Gastroesophageal sphincter (tissue), 4 donors: ENCODE measurements around a stretch of chr13.

DNA sequence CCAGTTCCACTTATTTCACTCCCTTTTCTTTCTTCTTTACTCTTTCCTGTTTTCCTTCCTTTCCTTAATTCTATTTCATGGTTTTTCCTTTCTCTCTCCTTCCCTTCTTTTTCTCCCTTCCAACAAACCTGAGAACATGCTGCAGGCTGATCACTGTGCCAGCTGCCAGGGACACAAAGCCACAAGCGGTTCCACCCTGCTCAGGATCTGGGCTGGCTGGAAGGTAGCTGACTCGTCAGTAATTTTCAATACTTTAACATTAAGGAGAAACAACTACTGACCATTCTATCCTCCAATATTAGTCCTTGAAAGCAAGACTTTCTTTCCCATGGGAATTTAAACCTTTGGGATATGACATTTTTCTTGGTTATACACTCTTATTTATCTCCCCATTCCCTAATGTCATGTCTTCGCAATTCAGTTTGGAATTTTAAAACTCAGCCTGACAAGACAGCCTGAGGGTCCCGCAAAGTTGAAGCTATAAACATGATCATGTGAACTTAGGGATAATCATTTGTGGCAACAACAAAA lies 143.6 kb downstream of the LHFPL6 start:
- PRO-cap, result no peak
- RAMPAGE, long total RNA, 4 experiments, result start-site peak on the minus strand in 1 of 4 experiments, centred at positions 259 to 451 of the sequence, 7 to 8 reads per replicate

DNA sequence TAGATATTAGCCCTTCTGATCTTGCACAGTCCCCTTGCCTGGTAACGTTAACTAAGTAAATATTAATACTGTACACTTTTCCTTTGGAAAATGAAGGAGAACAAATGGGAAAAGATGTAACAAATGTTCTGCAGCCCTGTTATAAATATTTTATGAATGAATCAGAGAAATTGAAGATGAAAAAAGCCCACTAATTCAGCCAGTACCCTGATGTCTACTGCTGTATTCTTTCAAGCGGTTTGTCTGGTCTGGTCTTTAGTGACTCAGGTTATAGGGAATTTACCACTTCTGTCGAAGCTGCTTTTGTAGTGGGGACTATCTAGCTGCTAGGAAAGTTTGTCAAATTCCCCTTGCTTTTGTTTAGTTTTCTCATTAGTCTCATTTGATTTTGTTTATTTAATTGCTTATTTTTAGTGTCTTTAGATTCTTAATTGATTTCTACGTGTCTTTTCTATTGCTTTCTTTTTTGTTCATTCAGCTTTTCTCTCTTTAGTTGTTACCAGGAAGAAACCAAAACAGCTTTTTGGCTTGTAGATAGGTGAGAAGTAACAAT lies 121.1 kb downstream of the COG6 start:
- PRO-cap, result no peak
- RAMPAGE, long total RNA, 4 experiments, result no peak in any of the 4 experiments

GRCh38 chr13:39894464-39895138 lies 239.1 kb downstream of the COG6 start:
- PRO-cap, result no peak
- RAMPAGE, long total RNA, 4 experiments, result no peak in any of the 4 experiments

DNA sequence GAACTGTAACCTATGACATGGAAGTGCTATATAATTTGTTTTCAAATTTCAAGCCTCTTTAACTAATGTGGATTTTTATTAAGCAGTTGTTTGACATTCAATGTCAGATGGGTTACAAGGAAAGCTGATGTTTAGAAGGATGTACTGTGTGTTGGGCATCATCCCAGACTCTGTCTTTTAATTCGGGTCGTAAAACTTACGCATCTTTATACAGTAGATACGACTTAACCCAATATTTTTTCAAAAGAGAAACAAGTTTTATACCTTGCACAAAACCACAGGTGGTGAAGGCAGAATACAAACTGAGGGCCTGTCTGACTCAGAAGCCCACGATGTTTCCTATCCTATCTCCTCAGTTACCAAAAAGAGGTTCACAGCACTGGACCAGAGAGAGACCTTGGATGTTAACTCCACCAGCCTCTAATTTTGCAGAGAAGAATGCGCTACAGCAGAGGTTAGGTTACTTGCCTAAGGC lies 477.1 kb downstream of the FOXO1 start:
- PRO-cap, result no peak
- RAMPAGE, long total RNA, 4 experiments, result no peak in any of the 4 experiments

GRCh38 chr13:40228442-40228972 lies 437.9 kb downstream of the FOXO1 start:
- PRO-cap, result no peak
- RAMPAGE, long total RNA, 4 experiments, result no peak in any of the 4 experiments

DNA sequence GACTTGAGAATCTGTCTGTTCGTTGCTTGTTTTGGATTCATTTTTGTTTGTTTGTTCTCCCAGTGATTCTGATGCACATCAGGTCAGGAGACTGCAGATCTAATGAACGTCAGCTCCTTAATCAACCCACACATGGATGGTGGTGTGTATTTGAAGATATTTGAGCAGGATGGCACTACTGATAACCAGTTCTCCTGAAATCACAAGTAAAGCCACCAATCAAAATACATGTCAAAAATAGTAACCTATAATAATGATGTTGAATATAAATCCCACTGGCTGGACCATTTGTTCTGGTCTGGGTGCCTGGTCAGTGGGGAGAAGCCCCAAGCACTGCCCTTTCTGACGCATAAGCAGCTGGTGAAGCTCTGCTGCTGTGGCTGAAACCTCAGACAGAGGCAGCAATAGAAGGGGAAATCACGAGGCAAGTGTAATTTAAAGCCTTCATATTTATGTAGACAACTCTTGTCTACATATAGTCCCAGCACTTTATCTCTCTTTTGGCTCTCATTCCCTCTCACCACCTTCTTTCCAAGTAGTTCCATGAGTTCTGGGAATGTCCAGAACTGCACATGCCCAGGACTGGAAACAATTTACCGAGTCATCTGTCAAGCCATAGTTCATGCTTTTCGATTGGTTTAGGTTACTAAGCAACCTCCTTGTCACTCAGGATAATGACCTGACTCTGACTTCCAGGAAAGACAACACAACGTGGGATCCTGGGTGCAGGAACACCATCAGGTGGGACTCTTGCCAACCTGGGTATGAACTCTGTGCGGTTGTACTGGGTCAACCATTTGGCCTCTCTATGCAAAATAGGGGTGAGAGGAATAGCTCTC lies 322.2 kb downstream of the FOXO1 start:
- PRO-cap, result no peak
- RAMPAGE, long total RNA, 4 experiments, result no peak in any of the 4 experiments

DNA sequence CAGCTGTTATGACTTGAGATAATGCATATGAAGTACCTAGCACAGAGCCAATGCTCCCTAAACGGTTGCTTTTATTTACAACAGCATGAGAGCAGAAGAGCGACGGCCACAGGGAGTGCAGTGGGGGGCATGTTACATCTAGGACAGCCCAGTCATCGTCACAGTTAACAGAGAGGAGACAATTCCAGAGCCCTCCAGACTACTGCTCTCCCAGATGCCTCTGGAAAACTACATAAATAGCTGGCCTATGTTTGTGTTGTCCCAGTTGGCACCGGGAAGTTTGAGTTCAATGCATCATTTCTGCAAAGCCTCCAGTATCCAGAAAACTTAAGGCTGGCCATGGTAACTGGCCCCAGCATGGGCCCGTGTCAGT lies 321.6 kb downstream of the FOXO1 start:
- PRO-cap, result no peak
- RAMPAGE, long total RNA, 4 experiments, result no peak in any of the 4 experiments

- PRO-cap, result no peak
- RAMPAGE, long total RNA, 4 experiments, result no peak in any of the 4 experiments
Observed at GRCh38 chr13:40476436-40477166, 189.8 kb downstream of the FOXO1 start.

GRCh38 chr13:40664966-40665441 lies 1.4 kb downstream of the FOXO1 start:
- PRO-cap, result bidirectional peak, plus-strand start at chr13:40665369, minus-strand start at chr13:40665385
- RAMPAGE, long total RNA, 4 experiments, result no peak in any of the 4 experiments

DNA sequence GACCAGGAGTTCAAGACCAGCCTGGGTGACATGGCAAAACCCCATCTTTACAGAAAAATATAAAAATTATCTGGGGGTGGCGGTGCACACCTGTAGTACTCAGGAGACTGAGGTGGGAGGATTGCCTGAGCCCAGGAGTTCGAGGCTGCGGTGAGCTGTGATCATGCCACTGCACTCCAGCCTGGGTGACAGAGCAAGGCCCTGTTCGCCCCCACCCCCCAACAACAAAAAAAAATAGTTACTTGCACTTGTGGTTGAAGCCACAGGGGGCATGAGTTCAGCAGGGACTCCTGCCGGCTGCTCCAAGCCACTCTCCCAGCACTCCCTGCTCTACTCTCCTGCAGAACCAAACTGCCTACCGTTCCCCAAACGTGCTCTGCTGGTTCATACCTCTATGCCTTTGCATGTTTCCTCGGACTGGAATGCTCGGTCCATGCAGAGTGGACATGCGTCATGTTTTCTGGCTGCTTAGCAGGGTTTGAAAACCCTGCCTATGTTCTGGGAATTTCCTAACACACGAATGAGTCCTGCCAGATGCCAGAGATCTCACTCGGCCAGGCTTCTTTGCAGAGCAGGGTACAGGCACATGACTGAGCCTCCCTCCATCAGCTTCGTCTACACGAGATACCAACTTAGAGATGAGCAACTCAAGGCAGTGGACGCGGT lies 8.6 kb upstream of the SLC25A15 start:
- PRO-cap, result no peak
- RAMPAGE, long total RNA, 4 experiments, result no peak in any of the 4 experiments

DNA sequence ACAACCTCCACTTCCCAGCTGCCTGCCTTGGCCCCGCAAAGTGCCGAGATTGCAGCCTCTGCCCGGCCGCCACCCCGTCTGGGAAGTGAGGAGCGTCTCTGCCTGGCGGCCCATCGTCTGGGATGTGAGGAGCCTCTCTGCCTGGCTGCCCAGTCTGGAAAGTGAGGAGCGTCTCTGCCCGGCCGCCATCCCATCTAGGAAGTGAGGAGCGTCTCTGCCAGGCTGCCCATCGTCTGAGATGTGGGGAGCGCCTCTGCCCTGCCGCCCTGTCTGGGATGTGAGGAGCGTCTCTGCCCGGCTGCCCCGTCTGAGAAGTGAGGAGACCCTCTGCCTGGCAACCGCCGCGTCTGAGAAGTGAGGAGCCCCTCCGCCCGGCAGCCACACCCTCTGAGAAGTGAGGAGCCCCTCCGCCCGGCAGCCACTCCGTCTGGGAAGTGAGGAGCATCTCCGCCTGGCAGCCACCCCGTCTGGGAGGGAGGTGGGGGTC lies 64.3 kb downstream of the ELF1 start:
- PRO-cap, result no peak
- RAMPAGE, long total RNA, 4 experiments, result no peak in any of the 4 experiments

DNA sequence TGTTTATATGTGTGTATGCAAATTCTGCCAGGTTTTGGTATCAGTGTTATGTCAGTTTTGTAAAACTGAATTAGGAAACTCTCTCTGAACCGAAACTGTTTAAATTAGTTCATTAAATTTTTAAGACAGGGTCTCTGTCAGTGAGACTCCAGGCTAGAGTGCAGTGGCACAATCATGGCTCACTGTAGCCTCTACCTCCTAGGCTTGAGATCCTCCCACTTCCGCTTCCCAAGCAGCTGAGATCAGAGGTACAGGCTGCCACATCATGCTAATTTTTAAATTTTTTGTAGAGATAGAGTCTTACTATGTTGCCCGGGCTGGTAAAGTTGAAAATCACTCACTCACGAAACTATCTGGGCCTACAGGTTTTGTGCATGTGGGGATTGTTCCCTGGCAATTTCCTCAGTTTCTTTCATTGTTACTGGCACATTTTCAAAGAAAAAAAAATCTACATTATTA lies 49.5 kb downstream of the ELF1 start:
- PRO-cap, result no peak
- RAMPAGE, long total RNA, 4 experiments, result no peak in any of the 4 experiments

DNA sequence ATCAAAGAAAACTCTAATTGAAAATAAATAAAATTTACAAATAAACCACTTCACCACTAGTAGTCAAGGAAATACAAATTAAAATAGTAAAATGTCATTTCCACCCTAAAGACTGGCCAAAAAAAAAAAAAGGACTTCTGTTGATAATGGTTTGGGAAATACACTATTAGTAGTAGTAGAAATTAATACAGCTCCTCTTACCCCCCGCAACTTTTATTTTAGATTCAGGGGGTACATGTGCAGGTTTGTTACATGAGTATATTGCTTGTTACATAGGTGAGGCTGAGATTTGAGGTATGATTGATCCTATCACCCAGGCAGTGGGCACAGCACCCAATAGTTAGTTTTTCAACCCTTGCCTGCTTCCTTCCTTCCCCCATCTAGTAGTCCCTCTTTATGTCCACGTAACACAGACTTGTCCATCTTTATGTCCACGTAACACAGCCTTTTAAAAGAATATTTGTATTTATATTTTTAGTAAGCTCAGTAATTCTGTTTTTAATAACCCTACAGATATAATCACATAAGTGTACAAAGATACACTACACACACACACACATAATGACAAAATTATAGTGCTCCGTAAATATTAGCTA lies 40.3 kb downstream of the ELF1 start:
- PRO-cap, result no peak
- RAMPAGE, long total RNA, 4 experiments, result no peak in any of the 4 experiments

GRCh38 chr13:41006301-41006713 lies 12.8 kb downstream of the ELF1 start:
- PRO-cap, result no peak
- RAMPAGE, long total RNA, 4 experiments, result start-site peak on the minus strand in 1 of 4 experiments, at chr13:41006422-41006584 at its widest, 6 reads per replicate

DNA sequence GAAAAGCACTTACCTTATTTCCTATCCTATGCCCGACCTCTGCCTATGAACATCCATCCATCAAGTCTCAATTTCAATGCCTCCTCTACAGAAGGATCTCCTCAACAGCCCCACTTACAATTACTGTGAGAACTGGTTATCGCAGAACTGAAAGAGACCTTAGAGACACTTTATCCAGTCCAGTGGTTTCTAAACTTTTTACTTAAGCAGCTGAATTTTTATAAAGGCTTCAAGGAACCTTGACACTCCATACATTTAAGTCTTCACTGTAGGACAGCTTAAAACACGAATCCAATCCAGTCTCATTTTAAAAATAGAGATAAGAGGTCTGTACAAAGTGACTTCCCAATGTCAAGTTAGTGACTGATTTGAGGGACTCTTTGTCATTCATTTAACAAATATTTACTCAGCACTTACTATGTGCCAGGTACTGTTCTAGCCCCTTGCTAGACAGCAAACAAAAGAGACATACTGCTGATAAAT lies 6.2 kb upstream of the ELF1 start:
- PRO-cap, result no peak
- RAMPAGE, long total RNA, 4 experiments, result no peak in any of the 4 experiments

DNA sequence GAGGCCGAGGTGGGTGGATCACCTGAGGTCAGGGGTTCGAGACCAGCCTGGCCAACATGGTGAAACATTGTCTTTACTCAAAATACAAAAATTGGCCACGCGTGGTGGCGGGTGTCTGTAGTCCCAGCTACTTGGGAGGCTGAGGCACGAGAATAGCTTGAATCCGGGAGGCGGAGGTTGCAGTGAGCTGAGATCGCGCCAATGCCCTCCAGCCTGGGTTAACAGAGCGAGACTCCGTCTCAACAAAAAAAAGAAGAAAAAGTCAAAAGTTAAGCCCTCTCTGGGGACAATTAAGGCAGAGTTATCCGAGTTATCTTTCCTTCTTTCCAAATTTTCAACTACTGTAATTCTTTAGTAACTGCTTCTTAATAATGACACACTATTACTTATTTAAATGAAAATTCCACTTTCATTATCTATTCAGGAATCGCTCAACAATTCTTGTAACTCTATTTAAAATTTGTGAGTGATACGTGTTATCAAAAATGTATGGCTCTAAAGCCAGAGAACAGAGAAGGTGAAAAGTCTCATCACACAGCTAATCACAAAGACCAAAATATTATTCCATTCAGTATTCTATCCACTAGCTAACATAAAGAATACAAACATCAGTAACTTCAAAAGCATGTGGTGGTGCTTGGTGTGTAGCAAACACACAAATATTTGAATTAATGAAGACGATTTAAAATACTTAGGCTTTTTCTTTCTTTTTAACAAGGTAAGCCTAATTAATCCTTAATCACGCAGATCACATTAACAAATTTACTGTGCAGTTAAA lies 2.4 kb upstream of the WBP4 start:
- PRO-cap, result no peak
- RAMPAGE, long total RNA, 4 experiments, result no peak in any of the 4 experiments

- PRO-cap, result no peak
- RAMPAGE, long total RNA, 4 experiments, result no peak in any of the 4 experiments
Observed at GRCh38 chr13:41312192-41312602, 1.1 kb downstream of the NAA16 start.

GRCh38 chr13:41458042-41458923 lies 933 bp downstream of the RGCC start:
- PRO-cap, result unidirectional peak, minus-strand start at chr13:41458812
- RAMPAGE, long total RNA, 4 experiments, result start-site peak on the plus strand in 2 of 4 experiments, at chr13:41458082-41458883 at its widest, 14 to 32 reads per replicate

- PRO-cap, result no peak
- RAMPAGE, long total RNA, 4 experiments, result start-site peak on the plus strand in 1 of 4 experiments, at chr13:41465531-41466145 at its widest, 12 reads per replicate
Observed at GRCh38 chr13:41465528-41466427, 8.4 kb downstream of the RGCC start.

DNA sequence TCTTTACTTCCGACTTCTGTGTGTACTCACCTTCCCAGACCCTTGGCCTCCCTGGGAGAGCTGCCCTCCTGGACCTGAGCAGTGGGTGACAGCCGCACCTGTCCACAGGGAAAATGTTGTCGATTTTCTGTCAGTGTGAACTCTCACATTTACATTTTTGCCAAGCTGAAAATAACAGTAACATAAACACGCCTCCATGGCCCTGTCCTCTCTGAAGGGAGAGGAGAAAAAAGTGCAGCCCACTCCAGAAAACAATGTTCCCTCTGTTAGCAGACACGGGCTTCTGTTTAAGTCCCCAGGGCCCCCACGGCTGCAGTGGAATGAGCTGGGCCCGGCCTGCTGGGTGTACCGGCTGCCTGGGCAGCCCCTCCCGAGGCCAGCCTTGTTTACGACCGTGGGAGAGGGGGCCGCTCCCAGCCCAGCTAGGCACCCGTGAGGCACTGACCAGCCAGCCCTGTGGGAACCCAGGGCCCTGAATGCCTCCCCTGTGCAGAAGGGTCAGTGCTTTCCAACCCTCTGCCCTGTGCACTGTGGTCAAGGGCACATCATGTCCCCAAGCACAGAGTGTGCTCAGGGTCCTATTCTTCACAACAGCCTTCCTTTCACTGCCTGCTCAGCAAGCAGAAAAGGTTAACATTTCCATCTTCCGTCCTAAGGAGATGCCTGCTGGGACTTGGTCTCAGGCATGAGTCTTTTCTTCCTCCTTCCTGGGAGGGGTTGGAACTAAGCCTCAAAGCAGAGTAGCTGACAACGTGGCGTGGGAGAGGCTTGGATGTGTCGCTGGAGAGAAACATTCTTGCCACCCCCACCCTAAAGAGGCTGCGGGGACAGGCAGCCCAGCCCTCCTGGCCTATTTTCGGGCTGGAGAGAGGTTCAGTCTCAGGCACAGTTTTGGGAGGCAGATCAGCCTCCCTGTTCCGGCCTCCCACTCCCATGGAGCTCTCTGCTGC lies 90.0 kb downstream of the RGCC start:
- PRO-cap, result unidirectional peak, minus-strand start at position 317 of the sequence; bidirectional peak, plus-strand start at position 882 of the sequence, minus-strand start at position 699 of the sequence
- RAMPAGE, long total RNA, 4 experiments, result no peak in any of the 4 experiments